Skeletal muscle satellite cell (primary cell): ENCODE measurements around a stretch of chr19.

- CAGE, long polyA plus RNA: no peak
Measured at GRCh38 chr19:45955872-45956460, 17.7 kb downstream of the NOVA2 start.

GRCh38 chr19:45971123-45971859, 2.4 kb downstream of the NOVA2 start:
- CAGE, long polyA plus RNA: no peak

- CAGE, long polyA plus RNA: no peak
Measured at GRCh38 chr19:46076792-46077426, 36.1 kb upstream of the IGFL4 start.

- CAGE, long polyA plus RNA: no peak
Measured at GRCh38 chr19:46193042-46193447, 36.5 kb upstream of the IGFL1 start.

GRCh38 chr19:46288860-46289723, 7.8 kb upstream of the HIF3A start:
- CAGE, long polyA plus RNA: no peak

DNA sequence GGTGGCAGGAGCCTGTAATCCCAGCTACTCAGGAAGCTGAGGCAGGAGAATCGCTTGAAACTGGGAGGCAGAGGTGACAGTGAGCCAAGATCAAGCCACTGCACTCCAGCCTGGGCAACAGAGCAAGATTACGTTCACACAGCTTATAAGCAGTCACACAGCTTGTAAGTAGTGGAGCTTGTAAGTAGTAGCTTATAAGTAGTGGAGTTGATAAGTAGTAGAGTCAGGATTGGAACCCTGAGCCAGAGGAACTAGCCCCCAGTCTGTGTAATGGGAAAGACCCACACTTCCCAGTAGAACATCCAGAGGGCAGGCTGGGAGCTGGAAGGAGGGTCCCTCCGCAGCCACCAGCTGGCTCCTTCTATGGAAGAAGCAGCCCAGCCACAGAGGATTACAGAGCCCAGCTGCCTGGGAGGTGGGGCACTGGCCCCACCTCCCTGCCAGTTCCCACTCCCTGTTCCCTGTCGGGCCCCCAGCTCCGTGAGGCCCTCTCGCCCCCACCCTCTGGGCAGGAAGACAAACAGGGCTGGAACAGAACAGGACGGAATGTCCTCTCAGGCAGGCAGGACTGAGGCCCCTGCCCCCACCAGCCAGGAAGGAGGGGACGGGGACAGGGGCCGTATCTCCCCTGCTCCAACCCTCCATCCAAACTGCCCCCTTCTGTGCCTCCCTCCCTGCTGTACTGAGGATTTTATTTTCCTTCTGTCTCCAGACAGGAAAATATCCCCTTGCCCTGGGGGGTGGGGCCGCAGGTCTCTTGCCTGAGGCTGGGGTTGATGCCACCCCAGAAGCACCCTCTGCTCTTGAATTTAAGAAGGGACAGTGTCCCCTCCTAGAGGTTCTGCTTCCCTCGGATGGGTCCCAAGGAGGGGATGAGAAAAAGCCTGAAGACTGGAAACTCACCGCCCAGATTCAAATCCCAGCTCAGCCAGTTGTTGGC, 4.0 kb downstream of the HIF3A start:
- CAGE, long polyA plus RNA: no peak

DNA sequence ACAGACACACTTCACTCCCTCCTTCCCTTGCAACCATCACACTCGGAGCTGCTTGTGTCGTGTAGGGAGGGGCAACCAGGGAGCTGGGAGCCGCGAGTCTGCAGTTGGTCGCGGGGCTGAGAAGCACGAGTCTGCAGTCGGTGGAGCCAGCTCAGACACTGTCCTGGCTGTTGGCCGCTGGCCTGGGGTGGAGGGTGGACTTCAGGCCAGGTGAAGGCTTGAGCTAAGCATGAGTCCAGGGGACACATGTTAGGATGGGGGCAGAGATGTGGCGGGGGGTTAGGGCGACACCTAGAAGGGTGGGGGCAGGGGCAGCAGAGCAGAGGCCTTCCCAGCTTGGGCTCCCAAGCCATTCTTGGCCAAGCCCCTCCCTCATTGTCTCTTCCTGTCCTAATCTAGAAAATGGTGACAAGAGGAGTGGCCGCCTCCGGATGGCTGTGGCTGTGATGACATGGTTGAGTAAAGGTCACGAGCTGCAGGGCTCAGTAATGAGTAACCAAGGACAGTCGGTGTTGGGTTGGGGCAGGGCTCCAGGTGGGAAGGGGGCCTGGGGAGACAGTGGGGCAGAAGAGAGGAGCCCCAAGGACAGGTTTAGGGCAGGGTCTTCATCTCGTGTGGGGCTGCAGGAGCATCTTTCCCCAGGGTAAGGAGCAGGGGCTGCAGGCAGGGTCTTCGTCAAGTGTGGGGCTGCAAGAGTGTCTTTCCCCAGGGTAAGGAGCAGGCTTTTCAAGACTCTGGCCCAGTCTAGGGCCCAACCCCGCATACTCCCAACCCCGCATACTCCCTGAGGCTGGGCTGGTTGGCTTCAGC, 8.6 kb downstream of the PPP5C start:
- CAGE, long polyA plus RNA: no peak

DNA sequence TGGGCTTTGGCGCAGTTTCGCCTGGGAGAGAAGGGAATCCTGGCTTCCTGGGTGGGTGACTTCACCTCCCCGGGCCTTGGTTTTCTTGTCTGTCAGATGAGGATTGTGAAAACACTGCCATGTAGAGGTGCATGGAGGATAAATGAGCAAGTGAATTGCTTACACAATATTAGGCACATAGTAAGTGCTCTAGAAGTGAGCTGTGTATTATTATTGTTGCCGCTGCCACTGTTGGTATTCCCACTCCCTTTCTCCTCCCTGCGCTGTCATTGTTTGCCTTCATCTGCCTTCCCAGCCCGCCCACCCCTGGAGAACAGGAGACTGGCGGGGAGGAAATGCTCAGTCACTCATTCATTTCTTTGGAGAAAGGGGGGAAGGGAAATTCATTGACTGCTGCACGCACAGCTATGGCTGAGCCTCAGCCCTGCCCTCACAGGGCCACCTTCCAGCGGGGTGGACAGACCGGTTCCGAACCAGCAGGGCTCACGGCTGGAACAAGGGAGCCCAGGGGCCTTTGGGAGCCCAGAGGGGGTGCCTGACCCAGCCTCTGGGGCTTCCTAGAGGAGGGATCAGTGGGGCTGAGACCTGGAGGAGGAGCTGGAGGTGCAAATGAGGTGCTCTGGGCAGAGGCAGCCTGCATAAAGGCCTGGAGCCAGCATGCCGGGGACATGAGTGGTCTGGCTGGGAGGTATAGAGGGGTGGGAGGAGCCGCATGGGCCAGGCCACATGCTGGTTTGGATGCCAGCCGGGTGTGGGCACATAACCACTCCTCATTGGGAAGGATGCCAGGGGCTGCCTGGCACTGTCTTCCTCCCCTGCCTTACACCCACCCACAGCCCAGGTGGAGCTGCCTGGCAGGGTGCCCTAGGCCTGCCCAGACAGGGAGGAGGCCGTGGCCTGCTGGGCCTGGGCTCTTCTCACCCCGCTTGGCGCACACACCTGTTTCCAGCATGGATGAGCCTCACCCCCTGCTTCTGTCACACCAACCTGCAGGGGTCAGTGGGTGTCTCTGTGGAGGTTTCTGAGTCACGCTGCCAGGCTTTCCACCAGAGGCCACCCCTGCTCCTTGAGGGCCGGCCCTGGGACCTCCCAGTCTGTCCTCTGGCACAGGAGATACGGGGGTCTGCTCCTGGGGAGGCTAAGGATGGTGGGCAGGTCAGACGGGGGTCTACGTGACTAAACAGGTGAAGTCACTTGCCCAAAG, 26.8 kb downstream of the PPP5C start:
- CAGE, long polyA plus RNA: no peak

GRCh38 chr19:46383635-46384194, 29.6 kb downstream of the CCDC8 start:
- CAGE, long polyA plus RNA: no peak

- CAGE, long polyA plus RNA: no peak
Measured at GRCh38 chr19:46404461-46404935, 8.9 kb downstream of the CCDC8 start.

GRCh38 chr19:46411807-46412568, 1.4 kb downstream of the CCDC8 start:
- CAGE, long polyA plus RNA: no peak

DNA sequence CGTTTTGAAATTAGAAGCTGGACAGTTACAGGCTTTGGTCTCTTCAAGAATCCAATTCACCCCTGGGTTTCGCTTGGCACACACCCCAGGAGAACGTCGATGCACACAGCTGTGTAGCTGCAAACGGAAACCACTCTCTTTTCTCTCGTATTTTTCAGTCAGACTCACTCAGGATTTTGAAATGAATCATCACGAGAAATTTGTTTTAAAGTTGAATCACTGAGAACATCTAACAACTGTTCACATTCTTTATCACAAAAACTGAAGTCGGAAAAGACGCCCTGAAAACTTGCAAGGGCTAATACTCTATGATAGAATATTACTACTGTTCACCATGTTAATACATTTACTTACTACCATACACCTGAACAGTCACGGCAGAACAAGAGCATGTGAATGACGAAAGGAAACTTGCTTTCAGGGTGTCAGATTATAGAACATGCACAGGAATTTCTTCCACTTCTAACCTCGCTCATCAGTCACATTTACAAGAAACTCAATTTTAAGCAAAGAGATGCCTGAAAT, 4.7 kb downstream of the PNMA8A start:
- CAGE, long polyA plus RNA: no peak

GRCh38 chr19:46529974-46530686, 34.5 kb upstream of the PNMA8B start:
- CAGE, long polyA plus RNA: no peak

DNA sequence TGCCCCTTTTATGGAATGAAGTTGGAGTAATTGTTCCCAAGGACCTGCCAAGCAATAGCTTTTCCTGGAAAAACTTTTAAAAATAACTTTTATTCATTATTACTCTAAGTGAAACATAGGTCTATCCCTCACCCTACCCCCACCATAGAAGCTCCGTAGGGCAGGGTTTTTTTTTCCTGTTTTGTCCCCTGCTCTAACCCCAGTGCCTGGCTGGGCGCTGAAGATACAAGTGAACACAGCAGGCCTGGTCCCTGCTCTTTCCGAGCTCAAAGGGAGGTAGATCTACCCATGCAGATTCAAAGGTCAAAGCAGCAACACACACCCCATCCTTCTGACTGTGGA, 8.7 kb upstream of the GNG8 start:
- CAGE, long polyA plus RNA: no peak

- CAGE, long polyA plus RNA: no peak
Measured at GRCh38 chr19:46678223-46678736, 17.3 kb upstream of the DACT3 start.

GRCh38 chr19:46717929-46719127, 1.4 kb upstream of the PRKD2 start:
- CAGE, long polyA plus RNA: no peak

DNA sequence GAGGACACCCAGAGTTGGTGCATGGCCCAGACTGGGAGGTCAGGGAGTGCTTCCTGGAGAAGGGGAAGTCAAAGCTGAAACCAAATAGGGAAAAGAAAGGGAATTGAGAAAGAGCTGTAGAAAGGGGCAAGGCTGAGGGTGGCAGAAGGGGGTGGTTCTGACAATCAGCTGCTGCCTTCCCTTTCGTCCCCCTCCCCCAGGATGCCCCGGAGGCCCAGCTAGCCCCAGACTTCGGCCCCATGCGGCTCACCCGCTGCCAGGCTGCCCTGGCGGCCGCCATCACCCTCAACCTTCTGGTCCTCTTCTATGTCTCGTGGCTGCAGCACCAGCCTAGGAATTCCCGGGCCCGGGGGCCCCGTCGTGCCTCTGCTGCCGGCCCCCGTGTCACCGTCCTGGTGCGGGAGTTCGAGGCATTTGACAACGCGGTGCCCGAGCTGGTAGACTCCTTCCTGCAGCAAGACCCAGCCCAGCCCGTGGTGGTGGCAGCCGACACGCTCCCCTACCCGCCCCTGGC, 9.0 kb upstream of the STRN4 start:
- CAGE, long polyA plus RNA: no peak

- CAGE, long polyA plus RNA: no peak
Measured at GRCh38 chr19:46899077-46899441, 38.3 kb downstream of the ARHGAP35 start.

- CAGE, long polyA plus RNA: no peak
Measured at GRCh38 chr19:46924760-46925899, 64.3 kb downstream of the ARHGAP35 start.

DNA sequence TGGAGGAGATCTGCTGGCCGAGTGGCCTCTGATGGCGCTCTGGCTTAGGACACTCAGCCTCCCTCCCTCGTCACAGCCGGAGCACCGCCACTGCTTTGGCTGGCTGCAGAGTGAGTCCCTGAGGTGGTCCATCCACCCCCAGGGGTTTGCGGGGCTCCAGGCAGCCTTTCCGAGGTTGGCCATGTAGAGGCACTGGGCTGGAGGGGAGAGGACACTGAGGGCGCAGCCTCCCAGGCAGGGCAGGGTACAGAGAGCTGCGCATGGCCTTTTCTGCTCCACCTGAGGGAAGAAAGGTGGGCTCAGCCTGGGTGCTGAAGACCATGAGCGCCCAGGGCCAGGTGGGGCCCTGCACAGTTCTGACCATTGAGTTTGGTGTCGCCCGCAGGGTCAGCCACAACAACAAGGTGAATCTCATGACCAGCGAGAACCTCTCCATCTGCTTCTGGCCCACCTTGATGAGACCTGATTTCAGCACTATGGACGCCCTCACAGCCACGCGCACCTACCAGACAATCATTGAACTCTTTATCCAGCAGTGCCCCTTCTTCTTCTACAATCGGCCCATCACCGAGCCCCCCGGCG, 19.6 kb upstream of the NPAS1 start:
- CAGE, long polyA plus RNA: no peak